ENCODE data around the gene LRRC27.

DNA sequence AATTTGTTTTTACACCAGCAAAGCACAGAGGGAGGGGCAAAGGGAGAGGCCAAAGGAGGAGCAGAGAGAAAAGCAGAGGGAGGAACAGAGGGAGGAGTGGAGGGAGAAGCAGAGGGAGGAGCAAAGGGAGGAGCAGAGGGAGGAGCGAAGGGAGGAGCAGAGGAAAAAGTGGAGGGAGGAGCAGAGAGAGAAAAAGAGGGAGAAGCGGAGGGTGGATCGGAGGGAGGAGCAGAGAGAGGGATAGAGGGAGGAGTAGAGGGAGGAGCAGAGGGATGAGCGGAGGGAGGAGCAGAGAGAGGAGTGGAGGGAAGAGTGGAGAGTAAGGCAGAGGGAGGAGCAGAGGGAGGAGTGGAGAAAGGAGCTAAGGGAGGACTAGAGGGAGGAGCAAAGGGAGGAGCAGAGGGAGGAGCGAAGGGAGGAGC lies 73.8 kb upstream of the TCERG1L start:
- RRBS: no CpG with 5 or more reads among the region's 5 CpGs

- RRBS: no CpG with 5 or more reads among the region's 18 CpGs
Observed at GRCh38 chr10:131972648-131973337, 8.9 kb downstream of the BNIP3 start.

DNA sequence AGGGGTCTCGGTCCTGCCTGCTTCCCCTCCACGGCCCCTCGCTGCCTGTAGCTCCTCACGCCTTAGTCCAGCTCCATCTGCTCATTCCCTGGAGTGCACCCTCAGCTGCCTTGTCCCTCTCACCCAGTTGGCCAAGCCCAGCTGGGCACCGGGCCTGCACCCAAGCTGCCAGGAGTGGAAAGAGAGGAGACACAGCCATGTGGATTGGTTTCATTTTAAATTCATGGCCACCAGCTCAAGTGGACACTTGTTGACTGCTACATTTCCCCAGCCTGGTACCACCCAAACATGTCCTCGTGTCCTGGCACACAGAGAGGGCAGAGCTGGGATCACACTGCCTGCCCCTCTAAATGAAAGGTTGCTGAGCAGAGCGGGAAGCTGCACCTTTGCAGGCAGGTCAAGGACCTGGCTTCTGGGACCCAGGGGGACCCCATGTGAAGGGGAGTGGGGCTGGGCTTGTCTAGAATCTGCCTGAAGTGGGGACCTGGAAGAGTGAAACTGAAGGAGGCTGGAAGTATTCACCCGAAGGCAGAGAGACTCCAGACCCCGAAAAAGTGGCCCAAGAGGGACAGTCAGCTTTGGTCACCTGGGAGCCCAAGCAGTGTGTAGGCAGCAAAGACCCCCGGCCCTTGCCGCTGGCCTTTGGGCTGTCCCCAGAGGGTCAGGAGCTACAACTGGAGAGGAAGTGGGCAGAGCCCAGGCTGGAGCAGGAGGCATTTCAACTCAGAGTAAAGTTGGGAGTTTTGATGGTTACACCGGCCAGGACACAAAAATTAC lies 15.0 kb upstream of the BNIP3 start:
- RRBS: 80% methylated on average over 1 of the region's 12 CpGs

DNA sequence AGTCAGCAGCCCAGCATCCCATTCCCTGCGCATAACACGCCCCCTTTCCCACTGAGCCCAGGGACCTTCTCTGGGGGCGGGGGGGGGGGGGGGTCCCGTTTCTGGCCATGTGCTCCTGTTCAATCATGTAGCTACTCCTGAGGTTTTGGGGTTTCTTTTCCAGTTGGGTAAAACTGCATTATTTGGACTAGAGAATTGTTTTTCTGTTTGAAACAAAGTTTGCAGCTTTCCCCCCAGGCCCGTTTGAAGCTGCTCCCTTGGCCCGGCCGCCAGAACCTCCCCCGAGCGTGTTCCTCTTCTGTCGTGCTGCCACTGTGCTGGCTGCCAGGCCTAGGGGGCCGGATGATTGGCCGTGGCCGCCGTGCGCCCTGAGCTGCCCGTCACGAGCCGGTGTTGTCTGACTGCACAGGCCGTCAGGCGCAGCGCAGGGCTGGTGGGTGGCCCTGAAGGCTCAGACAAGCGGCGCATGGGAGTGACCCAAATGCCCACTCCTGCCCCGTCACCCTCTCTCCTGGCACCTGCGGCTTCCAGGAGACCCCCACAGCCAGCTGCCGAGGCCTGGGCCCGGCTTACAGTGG lies 12.9 kb downstream of the JAKMIP3 start:
- RRBS: 32% methylated on average over 13 of the region's 27 CpGs

DNA sequence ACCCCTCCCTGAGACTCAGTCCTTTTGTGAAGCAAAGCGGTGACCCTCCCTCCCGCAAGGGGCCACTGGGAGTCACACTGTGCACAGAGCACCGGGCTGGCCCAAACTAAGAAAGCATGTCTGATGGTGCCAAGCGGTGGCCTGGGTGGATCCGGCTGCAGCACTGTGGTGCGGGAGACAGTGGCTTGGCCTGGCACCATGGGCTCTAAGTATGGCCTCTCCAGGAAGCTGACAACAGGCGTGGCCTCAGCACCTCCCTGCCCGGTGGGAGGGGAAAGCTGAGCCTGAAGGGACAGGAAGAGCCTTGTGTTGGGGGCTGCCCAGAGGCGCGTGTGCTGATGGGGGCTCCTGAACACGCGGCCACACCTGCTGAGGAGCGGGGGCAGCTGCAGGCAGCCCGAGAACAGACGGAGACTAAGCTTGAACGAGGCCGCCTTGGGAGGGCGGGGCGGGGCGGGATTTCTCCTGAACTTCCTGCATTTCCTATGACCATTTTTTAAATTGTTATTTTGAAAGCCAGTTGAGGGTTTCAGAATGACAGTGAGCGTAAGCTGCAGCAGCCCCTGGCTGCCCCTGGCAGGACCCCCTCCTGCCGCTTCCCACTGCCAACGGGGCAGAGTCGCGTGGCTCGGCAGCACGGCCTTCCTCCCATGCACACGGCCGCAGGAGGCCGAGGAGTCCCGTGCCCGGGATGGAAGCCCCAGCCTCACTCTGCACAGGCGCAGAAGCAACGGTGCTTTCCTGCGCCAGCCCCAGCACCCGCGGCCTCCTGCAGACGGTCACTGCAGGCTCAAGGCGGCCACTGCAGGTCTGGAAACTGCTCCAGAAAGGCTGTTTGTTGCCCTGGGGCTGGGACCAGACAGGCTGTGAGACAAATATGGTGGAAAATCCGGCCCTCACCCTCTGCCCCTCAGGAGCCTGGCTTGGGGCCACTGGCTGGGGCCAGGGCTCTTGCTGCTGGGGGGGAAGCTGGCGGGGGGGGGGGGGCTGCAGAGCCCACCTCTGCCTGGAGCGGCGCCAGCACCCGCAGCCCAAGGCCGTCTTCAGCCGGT lies 43.3 kb downstream of the DPYSL4 start:
- RRBS: 88% methylated on average over 3 of the region's 46 CpGs

GRCh38 chr10:132320028-132320449 lies 12.0 kb upstream of the LRRC27 start:
- RRBS: no CpG with 5 or more reads among the region's 6 CpGs

GRCh38 chr10:132331534-132332400 lies at the start of gene LRRC27:
Gene LRRC27 (plus strand): TSS chr10:132332193.
- RRBS: under 1% methylated on average over 4 of the region's 89 CpGs

DNA sequence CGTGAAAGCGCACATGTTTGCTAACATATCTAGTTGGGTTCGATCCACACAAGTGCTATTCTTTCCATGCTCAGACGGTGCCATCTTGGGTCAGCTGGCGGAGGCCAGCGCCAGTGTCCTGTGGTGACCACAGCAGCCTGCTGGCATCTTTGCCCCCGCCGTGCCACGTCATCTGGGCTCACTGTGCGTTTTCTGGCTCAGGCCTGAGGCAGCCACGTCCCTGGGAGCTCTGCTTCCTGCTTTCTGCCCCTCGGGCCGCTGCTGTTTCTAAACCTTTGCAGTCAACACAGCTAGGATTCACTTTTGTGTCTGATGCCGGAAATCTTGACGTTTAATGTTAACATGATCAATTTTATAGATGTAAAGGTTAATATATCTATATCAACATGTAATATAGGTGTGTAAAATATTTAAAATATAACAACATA lies 15.9 kb downstream of the PWWP2B start:
- RRBS: no CpG with 5 or more reads among the region's 15 CpGs

- RRBS: no CpG with 5 or more reads among the region's 25 CpGs
Observed at GRCh38 chr10:132458853-132459439, 61.9 kb downstream of the PWWP2B start.

DNA sequence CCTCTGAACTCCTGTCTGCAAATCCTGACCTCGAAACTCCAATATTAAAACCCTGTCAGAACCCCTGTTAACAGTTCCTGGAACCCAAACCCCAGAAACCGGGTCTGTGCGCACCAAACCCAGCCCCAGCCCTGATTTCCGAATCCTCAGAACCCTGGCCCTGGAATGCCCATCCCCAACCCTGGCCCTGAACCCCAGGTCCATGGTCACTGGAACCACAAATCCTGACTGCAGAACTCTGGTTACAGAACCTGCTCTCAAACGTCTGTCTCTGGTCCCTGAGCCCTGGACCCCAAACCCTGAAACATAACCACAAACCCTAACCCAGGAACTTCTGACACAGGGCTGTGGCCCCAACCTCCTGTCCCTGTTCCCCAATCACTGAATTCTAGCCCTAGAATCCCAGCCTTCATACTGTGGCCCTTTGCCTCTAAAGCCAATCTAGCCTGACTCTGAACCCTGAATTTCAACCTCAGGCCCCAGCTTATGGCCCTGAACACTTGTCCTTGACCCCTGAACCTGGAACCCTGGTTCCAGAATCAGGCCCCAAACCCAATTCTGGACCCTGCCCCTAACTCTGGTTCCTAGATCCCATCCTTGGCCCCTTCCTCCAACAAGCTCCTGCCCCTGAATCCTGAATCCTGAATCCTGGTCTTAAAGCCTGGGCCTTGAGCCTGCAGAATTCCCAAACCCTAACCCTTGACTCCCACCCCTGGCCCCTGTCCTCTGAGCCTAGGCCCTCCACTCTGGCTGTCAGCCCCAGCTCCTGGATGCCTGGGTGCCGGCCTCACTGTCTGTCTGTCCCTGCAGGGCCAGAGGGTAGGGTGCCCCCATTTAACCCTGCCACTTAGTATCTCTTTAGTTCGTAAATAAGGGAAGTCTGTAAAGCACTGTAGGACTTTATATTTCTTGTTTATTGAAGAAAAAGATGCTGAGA lies 1.1 kb downstream of the INPP5A start:
- RRBS: no CpG with 5 or more reads among the region's 7 CpGs

GRCh38 chr10:132544664-132545200 lies 7.1 kb downstream of the INPP5A start:
- RRBS: 43% methylated on average over 5 of the region's 23 CpGs

GRCh38 chr10:132562675-132563625 lies 25.4 kb downstream of the INPP5A start:
- RRBS: 85% methylated on average over 4 of the region's 23 CpGs

GRCh38 chr10:132576809-132577314 lies 39.3 kb downstream of the INPP5A start:
- RRBS: 93% methylated on average over 3 of the region's 16 CpGs

- RRBS: no CpG with 5 or more reads among the region's 10 CpGs
Observed at GRCh38 chr10:132599264-132599754, 61.7 kb downstream of the INPP5A start.

- RRBS: no CpG with 5 or more reads among the region's 24 CpGs
Observed at GRCh38 chr10:132640617-132641446, 103.2 kb downstream of the INPP5A start.

GRCh38 chr10:132836108-132836634 lies 50.2 kb upstream of the NKX6-2 start:
- RRBS: 58% methylated on average over 8 of the region's 25 CpGs

DNA sequence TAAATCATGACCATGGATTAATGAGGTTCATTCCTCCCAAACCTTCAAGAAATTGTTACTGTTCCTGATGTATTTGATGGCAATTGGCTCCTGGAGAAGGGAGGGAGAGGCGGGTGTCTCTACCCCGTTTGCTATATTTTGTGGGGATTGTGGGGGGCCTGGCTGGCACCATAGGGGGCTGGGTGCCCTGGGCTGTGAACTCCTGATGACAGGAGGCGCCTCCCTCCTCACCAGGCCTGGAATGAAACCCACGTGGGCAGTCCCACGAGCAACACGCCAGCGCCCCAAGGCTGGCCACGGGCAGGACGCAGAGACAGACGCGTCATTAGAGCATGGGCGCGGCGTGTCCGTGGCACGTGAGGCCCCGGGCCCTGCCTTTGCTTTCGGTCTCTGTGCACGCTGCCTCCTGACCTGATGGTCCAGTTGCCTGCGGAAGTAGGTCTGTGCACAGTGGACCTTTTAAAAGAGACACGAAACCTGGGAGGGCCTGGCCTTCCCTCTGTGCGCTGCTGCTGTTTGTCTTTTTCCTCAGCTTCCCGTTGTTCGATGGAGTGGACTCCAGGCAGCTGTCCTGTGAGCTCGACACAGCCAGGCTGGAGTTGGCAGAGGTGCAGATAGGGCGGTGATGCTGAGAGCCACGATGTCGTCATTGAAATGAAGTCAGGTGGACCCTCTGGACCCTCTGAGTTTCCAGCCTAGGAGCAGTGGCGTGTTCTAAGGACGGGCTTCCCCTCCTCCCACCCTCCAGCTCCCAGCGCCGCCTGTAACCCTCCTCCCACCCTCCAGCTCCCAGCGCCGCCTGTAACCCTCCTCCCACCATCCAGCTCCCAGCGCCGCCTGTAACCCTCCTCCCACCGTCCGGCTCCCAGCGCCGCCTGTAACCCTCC lies 40.0 kb upstream of the CFAP46 start:
- RRBS: no CpG with 5 or more reads among the region's 40 CpGs

GRCh38 chr10:132992784-132993183 lies 50.4 kb upstream of the CFAP46 start:
- RRBS: no CpG with 5 or more reads among the region's 19 CpGs

- RRBS: 86% methylated on average over 6 of the region's 26 CpGs
Observed at GRCh38 chr10:133013457-133014075, 71.2 kb upstream of the CFAP46 start.

DNA sequence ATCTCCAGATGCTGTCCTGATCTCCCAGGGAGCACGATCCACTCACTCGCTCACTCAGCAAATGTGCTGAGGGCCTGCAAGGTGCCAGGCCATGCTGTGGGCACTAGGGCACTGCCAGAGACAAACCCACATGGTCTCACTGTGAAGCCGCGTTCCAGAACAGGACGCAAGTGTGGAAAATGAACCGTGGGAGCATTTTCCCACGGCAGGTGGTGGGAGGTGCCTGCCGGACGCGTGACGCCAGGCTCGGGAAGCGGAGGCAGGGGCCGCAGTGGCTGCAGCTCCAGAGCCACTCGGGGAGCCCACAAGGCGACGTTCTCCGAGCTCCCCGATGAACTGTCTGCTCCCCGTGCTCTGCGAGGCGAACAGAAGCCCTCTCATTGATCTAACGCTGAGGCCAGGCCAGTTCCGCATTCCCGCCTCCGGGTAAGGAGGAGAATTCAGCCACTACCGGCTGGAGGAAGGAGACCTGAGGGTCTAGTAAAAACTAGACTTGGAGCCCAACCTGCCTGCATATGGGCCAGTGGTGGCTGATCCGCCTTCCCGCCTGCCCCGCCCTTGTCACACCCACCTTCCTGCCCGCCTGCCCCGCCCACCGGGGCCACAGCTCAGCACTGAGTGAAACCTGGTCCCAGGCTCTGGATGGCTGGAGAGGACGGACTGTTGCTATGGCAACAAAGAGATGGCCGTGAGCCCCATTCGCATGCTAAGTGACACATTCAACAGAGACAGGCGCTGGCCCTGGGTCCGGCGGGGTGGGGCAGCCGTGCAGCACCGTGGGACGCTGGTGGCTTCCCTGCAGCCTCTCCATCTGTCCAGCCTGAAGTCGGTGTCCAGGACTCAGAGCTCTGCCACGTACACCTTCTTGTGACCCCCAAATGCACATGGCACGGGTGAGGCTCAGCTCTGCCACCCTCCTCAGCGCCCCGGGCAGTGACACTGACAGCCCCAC lies 13.2 kb downstream of the ADGRA1 start:
- RRBS: 40% methylated on average over 1 of the region's 47 CpGs